HT-29 (cell line): ENCODE measurements around a stretch of chr4.

- RAMPAGE, long total RNA = no peak
Measured at GRCh38 chr4:24657807-24658472, 73.6 kb upstream of the DHX15 start.

- RAMPAGE, long total RNA = no peak
Measured at GRCh38 chr4:24794058-24794387, 1.4 kb upstream of the SOD3 start.

GRCh38 chr4:25154952-25155151 lies 5.4 kb downstream of the SEPSECS start:
- RAMPAGE, long total RNA = no peak

GRCh38 chr4:25397944-25398883 lies 21.2 kb downstream of the ANAPC4 start:
- RAMPAGE, long total RNA = no peak

DNA sequence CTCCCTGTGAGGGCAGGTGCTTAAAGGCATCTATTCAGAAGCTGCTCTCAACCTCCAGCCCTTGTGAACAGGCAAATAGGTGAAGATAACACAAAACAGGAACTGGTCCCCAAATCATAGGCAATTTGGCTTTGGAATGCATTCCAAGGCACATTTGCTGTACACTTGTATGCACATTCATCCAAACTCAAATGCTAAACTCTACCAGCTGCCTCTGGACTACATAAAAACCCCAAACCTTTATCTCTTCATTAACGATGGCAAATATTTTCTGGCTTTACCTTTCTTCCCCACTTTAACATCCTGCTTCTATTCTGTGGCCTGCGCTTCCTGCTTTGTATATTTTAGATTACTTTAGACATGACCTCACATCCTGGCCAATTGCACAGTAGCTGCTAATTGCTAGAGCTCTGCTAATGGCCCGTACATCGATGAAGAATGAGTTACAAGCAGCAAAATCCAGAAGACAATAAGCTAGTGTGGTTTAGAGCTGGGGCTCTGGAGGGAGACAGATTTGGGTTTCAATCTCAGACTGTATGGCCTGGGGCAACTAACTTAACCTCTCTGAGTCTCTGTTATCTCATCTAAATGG lies 3.2 kb downstream of the SEL1L3 start:
- RAMPAGE, long total RNA = no peak

- RAMPAGE, long total RNA = no peak
Measured at GRCh38 chr4:25860528-25861309, 2.1 kb downstream of the SEL1L3 start.

DNA sequence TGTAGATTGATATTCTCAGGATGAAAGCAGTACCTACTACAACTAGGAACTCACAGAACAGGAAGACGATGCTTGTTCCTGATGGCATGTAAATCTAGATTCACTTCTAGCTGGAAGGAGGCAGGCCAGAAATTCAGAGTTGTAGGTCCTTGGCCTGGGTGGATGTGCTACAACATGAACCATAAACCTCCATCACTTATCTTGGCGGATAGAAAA lies 9.3 kb upstream of the SMIM20 start:
- RAMPAGE, long total RNA = no peak

DNA sequence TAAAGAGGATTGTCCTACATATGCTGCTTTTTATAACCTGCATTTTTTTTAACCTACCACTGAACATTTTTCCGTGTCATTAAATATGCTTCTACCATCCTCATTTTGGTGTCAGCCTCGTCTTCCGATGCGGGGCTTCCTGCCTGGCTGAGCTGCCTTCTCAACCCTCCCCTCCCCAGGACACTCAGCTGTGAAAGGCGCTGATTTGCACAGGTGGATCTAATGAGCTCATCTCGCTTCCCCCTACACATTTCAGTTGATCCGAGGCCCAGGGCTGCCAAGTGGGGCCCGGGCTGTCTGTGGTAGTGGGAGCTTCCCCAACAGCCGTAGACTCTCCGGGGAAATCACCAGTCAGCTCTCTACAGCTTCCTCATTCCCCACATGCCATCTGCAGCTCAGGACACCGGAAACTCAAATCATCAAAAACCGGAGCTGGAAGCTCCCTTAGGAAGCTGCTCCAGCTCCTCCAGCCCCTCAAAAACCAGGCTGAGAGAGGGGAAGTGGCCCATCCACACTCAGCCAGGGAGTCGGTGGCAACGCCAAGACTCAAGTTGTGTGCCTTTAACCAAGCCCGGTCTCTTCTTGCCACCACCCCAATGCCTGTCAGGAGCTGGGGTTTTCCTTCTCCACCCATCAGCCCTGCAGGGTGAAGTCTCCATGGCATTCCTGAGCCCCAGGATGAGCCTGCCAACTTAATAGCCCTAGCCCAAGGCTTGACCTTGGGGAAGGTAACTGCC lies 56.3 kb downstream of the SMIM20 start:
- RAMPAGE, long total RNA = no peak

DNA sequence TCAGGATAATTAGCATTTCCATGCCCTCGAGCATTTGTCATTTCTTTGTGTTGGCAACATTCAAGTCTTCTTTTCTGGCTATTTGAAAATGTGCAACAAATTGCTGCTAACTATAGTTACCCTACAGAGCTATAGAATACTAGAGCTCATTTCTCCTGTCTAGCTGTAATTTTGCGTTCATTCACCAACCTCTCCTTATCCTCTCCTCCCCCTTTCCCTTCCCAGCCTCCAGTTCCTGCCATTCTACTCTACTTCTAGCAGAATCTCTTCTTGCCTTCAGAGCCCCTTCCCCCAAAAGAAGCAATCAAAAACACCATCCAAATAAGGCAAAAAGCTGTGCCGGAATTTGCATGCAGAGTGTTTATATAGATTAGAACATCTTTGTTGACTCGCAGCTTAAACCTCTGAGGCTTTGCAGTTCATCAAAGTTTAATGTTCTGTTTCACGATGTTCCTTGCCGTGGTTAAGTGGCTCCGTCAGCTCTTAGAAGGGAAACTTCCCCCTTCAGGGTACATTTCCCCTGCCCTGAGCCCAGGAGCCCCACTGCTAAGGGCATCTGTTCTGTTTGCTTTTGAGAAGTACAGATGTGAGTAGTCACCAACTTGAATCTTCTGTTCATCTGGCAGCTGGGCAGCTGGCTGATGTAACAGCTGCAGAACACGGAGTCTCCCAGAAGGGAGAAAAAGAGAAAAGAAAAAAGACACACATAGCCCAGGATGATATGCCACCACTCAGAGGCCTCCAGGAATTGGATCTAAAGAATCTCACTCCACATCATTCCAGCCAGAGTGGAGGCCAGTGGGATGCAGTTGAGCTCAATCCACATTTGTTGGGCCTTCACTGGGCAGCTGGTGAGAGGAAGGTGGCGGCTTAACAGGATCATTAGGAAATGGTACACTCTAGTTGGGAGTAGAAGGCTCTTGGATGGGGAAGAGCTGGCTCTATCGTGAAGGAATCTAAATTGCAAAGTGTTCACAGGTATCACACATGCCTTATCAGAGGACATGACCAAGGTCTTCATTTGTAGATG lies 178.9 kb upstream of the RBPJ start:
- RAMPAGE, long total RNA = no peak

GRCh38 chr4:26144953-26145472 lies 175.8 kb upstream of the RBPJ start:
- RAMPAGE, long total RNA = no peak

GRCh38 chr4:26223127-26223516 lies 97.7 kb upstream of the RBPJ start:
- RAMPAGE, long total RNA = no peak

DNA sequence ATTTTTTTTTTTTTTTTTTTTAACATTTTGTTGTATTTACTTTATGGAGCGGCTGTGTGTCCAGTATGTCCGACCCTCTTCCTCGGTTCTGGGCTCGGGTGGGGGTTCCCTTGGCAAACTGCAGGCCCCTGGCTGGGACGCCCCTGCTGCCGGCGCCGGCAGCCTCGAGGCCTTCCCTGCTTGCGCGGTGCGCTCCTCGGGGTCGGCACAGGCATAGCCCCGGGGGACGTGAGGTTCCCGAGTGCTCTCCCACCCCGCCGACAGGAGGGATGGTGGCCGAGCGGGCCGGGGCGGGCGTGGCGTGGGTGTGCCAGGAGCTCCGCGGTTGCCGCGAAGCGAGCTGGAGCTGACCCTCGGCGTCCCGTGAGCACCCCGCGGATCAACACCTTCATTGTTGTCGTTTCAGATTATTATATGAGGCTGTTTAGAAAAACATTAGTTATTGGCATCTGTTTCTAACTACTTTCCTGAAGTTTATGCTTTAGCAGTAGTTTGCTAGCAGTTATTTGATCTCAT lies 38.7 kb downstream of the RBPJ start:
- RAMPAGE, long total RNA = no peak

GRCh38 chr4:26576514-26576876 lies 7.4 kb upstream of the TBC1D19 start:
- RAMPAGE, long total RNA = no peak

DNA sequence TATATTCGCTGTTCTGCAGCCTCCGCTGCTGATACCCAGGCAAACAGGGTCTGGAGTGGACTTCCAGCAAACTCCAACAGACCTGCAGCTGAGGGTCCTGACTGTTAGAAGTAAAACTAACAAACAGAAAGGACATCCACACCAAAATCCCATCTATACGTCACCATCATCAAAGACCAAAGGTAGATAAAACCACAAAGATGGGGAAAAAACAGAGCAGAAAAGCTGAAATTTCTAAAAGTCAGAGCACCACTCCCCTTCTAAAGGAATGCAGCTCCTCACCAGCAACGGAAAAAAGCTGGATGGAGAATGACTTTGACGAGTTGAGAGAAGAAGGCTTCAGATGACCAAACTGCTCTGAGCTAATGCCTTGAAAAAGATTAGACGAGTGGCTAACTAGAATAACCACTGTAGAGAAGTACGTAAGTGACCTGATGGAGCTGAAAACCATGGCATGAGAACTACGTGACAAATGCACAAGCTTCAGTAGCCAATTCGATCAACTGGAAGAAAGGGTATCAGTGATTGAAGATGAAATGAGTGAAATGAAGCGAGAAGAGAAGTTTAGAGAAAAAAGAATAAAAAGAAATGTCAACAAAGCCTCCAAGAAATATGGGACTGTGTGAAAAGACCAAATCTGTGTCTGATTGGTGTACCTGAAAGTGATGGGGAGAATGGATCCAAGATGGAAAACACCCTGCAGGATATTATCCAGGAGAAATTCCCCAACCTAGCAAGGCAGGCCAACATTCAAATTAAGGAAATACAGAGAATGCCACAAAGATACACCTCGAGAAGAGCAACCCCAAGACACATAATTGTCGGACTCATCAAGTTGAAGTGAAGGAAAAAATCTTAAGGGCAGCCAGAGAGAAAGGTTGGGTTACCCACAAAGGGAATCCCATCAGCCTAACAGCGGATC lies 111.1 kb downstream of the TBC1D19 start:
- RAMPAGE, long total RNA = no peak

DNA sequence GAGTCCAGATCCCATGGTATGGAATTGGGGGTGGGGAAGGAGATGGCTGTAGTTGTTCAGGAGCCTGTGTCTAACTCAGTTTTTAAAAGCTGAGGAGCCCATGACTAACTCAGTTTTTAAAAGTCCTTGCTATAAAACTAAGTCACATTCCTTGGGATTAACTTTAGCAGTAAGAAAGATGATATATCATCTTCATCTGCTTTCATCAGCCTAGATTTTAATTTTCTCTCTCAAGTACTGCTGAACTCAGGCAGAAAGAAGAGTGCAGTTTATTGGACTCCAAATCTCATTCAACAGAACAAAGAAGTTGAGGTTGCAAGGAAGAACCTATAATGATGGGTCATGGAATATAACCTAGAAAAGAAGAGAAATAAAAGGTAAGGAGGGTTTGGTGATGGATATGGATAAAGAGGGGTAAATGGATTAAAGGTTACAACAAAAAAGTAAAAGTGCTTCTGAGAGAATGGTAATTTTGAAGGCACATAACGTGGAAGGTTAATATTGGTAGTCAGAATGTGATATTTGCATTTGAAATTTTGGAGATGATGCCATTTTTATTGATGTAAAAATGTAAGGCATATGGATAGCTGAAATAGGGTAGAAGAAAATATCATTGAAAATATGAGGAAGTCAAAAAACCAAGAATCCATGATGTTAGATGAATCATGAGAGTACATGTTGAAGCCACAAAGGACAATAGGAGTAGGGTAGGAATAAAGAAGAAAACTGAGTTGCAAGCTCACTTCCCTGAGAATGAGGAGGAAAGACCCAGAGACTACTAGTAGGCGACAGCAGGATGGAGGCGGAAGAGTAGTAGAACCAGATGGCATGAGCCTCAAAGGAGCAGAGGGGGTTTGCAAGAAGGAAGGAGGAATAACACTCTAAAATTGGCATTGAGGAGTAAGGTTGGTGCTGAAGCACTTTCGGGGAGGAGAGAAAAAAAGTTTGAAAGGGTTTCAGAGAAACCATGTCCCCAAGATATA lies 96.0 kb upstream of the STIM2 start:
- RAMPAGE, long total RNA = no peak

DNA sequence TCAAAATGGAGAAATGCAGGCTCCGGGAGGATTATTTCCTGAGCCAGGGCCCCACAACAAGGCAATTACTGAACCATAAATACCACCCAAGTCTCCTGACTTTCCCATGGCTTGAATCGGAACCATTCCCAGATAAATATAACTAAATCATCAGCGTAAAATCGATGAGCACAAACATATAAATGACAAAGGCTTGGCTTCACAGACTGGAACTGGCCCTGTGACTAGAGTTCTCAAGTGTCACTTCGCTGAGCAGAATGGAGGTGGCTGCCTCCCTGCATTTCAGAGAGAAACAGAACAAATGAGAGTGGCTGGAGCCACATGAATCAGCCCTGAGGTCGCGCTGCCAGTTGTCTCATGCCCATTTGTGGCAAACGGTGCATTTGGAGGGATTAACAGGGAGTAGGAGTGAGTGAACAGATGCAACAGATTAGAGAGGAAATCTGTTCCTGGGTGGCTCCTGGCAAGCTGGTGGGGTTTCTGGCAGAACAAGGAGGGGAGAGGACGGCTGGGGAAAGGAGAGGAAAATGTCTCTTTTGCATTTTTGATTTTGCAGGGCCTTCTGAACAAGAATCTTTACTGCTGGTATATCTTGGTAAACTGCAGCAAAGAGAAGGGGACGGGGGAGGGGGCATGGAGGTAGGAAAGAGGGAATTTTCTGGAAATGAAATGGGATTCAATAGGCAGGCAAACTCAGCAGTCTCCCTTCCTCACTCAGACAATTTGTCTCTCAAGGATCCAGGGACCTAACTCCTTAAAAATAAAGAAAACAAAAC lies 57.2 kb upstream of the STIM2 start:
- RAMPAGE, long total RNA = no peak

- RAMPAGE, long total RNA = no peak
Measured at GRCh38 chr4:27040339-27040887, 179.8 kb downstream of the STIM2 start.

DNA sequence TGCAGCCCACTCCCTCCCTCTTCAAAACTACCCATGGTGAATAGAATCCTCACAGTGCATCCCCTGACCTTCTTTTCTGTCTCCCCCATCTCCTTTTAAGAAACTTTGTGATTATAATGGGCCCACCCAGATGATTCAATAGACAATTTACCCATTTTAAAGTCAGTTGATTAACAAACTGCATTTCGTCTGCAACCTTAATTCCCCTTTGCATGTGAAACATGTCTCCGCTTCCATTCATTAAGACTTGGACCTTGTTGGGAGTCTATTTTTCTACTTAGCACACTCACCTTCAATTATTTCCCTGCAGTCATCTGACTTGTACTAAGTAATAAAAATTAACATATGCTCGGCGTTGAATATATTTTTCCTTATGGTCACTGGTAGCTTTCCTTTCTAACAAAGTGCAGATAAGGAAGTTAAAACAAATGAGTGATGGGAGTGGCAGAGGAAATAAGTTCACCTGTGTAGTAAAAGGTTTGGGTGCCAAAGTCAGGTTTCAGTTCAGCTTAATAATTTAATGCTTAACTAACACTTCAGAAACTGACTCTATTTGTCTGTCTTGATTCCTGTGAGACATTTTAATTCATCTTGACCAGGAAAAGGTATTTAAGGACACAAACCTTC lies 184.3 kb downstream of the PCDH7 start:
- RAMPAGE, long total RNA = no peak

DNA sequence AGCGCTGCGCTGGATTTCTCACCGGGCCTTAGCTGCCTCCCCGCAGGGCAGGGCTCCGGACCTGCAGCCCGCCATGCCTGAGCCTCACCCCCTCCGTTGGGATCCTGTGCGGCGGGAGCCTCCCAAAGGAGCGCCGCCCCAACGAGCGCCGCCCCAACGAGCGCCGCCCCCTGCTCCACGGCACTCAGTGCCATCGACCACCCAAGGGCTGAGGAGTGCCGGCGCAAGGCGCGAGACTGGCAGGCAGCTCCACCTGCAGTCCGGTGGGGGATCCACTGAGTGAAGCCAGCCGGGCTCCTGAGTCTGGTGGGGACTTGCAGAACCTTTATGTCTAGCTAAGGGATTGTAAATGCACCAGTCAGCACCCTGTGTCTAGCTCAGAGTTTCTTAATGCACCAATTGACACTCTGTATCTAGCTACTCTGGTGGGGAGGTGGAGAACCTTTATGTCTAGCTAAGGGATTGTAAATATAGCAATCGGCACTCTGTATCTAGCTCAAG lies 1276.5 kb downstream of the PCDH7 start:
- RAMPAGE, long total RNA = no peak

GRCh38 chr4:36067351-36068094 lies 176.8 kb downstream of the ARAP2 start:
- RAMPAGE, long total RNA = no peak